ENCODE measurements around a stretch of chr22.

DNA sequence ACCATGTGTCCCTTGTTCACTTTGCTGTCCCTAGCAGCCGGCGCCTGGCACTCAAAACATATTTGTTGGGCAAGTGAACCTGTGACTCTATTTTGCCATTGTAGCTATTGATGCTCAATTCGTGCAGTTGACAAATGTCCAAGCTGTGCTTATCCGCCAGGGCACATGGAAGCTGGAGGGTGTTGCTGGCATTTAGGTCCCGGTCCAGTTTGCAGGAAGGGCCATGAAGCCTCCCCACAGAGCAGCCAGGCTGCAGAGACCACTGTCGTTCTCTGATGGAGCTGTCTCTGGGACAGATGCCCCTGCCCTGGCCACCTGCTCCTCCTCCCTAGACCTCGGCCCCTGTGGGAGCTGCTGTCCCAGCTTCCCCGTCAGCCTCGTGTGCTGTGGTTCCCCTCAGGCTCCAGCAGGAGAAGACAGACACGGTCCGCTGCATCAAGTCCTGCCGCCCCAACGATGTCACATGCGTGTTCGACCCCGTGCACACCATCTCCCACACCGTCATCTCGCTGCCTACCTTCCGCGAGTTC, 71.5 kb downstream of the FBLN1 start:
- PRO-cap, result no peak

DNA sequence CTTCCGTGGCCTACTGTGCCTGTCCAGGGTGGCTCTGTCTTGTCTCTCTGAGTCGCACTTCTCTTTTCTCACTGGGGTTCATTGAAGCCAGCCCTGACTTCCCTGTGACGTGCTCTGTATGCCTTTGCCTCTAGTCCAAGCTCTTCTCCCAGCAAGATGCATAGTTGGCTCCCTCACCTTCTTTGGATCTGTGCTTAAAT, 11.6 kb downstream of the ATXN10 start:
- PRO-cap, result no peak

DNA sequence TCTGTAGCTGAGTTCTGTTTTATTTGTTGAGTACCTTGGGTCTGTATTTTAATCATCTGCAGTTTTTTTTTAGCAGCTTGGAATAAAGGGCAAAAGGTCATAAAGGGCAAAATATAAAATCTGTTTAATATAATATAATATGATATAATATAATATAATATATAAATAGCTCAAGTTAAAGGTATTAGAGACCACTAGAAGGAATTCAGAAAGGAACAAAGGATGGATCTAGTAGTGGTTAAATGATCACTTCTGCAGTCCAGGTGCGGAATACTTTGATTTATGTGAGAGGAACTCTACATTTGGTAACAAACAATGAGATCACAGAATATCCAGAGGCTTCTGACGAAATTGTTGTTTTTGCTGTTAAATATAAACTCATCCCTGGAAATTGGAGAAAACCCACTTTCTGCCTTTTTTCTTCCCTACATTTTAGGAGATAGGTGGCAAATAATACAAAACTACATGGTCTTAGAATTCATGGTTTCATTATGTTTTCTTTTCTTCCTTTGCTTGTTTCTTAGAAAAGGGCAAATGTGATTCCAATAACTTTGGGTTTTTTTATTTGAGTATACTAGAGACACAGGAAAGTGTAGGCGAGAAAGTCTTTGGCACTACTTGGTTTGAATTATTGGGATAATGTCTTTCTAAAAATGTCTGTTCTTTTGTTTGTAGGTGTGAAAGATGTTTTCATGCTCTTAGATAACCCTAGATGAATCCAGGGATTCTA, 36.0 kb downstream of the ATXN10 start:
- PRO-cap, result no peak

DNA sequence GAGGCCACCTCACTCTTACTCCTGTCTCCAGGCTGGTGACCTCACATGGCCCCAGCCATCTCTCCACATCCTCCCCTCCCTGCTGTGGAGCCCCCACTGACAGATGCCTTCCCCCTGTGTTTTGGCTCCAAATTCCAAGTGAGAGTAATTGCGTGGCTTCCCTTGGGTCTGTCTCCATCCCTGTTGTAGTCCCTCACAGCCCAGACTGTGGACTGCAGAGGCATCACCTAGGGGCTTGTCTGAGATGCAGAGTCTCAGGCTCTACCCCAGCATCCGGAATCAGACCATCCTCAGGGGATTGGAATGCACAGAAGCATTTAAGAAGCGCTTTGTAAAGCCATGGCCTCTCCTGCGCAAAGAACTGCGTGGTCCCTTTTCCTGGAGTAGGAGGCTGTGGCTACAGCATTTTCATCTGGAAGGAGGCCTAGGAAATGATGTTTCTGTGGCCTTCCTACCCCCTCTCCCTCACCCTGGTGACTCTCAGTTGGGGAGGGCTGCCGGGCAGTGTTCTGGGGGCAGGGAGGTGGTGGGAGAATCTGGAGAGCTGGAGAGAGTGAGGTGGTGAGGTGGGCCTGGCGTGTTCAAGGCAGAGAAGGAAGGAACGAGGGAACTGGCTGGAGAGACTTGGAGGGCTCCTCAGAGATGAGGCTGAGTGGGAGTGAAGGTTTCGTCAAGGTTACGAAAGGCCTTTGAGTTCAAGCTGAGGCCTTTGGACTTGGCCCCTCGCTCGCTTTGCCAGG, 91.2 kb downstream of the ATXN10 start:
- PRO-cap, result no peak

GRCh38 chr22:45912031-45912533, 64.9 kb downstream of the WNT7B start:
- PRO-cap, result no peak

DNA sequence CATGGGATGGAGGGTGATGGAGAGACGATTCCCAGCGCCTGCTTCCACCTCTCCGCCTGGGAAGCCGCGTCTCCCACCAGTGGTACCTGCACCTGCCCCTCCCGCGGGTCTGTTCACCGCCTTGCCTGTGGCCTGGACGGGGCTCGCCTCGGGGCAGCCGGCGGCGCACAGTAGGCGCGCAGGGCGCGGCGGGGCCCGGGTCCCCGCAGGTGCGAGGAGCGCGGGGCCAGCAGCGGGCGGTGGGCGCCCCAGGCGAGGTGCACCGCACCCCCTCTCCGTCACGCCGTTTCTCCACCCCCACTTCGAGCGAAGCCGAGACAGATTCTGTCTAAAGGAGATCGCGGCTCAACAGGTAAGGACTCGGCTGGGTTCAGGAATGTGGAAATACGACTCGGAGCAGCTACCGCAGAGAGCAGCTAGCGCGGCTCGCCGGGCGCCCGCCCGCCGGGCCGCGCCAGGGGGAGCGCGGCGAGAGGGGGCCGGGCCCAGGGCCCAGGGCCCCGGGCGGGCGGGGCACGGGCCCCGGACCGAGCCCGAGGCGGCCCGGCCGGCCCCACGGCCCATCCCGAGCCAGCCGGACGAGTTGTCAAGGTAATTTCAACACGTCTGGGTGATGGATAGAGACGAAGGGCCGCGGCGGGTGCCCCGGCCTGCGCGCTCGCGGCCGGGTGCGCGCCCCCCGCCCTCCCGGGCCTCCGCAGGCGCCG, 1.2 kb downstream of the WNT7B start:
- PRO-cap, result no peak

- PRO-cap, result no peak
Measured at GRCh38 chr22:46007402-46007716, 30.4 kb upstream of the WNT7B start.

GRCh38 chr22:46044263-46044453, 67.2 kb upstream of the WNT7B start:
- PRO-cap, result no peak

- PRO-cap, result no peak
Measured at GRCh38 chr22:46063864-46064266, 86.5 kb upstream of the PPARA start.

- PRO-cap, result no peak
Measured at GRCh38 chr22:46079470-46079732, 70.9 kb upstream of the PPARA start.

DNA sequence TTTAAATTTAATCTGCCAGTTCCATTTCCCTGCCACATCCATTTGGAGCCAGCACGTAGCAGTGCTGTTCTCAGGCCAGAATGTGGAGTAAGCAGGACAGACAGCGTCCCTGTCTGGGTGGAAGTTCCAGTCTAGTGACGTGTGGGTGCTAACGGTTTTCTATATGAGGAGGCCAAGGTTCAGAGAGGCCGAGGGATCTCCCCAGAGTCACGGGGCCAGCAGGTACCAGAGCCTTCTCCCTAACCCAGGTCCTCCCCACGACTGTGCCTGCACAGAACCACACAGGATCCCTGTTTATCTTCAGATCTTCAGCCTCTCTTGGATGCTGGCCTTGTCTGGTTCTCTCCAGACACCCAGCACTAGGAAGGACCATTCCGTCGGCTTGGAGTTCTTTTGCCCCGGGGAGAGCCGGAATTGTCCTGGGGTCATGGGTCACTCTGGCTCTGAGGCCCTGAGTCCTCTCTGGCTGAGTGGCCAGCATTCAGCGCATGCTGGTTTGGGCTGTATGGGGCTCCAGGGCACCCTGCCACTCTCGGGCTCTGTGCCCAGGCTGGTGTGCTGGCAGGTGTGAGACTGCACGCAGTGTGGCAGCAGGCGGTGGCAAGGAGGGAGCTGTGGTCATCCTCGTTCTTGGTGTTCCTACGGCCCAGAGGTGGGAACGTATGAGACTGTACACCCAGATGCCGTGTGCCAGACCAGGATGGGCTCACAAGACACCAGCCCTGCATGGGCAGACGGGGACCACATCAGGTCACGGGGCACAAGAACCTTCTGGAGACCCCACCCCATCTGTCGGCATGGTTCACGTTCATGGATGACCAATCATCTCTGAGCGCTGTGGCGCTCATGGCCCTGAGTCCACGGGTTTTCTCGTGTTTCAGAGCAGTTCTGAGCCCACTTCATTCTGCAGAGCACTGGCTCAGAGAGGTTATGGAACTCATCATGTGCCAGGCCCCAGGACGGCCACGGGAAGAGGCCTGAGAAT, 63.4 kb upstream of the PPARA start:
- PRO-cap, result unidirectional peak, minus-strand start at position 82 of the sequence

DNA sequence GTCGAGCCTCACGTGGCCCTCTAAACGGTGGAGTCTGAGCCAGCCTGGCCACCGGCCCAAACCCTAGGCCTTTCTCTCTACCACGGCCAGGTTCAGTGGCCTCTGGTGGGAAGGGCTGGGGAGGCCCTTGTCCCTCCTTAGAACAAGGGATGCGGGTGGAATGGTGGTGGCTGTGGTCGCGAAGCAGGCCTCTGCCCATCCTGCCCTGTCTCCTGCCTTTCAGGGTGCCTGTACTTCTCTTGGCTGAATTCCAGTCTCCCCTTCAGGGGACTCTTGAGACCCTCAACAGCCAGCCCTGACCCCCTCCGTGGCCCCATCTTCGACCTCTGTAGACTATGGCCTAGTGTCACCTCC, 59.9 kb upstream of the PPARA start:
- PRO-cap, result no peak

GRCh38 chr22:46099005-46099864, 51.1 kb upstream of the PPARA start:
- PRO-cap, result no peak

DNA sequence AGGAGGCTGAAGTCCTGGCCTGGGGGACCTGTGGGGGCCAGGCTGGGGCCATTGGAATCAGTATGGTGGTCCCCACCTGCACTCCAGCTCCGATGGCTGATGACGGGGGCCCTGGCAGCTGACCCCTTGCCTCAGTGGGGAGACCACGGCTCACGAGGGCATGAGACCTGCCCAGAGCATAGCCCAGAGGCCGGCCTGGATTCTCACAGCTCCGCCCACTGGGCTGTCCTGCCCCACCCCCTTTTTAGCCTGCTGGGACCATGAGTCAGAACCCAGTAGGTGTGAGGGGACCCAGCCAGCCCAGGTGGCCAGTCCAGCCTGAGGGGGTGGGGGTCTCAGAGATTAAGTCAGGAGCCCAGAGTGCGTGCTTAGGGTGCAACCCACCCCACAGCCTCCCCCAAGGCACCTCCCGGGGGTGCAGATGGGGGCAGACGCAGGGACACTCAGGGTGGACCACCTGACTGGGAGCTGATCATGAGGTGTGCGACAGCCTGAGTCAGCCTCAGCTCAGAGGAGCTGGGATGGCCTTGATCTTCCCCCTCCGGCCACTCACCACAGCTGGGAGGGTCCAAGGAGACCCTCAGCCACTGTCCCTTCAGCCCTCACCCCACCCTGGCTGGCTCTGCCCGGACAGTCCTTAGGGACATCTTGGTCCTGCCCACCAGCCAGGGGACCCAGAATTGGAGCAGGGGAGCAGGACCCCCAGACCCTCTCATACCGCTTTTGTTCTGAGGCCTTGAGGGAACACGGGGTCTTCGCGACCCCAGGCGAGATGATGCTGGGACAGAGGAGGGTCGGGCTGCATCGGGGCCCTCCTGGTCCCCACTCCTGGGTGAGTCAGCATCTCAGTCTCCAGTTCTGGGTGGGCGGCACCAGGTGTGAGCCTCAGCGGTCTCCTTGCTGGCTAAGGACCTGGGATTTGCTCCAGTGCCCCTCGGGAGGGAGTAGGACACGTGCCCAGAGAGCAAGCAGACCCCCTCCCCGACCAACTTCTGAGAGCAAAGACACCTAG, 39.9 kb upstream of the PPARA start:
- PRO-cap, result no peak

- PRO-cap, result no peak
Measured at GRCh38 chr22:46142918-46143515, 7.3 kb upstream of the PPARA start.

DNA sequence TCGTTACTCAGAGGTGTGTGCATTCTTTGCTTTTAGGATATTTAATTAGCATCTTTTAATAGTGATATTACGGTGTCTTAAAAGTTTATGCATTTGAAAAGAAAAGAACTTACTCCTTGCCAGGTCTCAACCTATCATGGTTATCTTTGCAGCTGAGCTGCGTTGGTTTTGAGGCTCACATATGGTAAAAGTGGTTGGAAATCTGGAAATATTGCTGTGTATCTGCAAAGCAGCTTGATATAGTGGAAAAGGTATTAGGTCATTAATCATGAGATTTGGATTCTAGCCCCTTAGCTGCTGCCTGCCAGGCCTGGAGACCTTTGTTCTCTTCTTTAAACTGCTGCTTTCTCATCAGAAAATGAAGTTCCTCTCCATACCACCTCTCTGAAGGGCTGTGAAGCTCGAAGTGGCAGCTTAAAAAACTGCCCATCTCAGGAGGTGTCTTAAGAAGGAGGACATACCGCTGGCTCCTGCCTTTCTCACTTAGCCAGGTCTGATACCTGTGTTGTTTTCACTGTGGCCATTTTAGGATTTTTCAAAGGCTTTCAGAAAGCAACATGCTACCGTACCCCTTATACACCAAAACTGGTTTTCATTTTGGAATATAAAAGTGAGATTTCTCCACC, 5.7 kb downstream of the PPARA start:
- PRO-cap, result no peak

DNA sequence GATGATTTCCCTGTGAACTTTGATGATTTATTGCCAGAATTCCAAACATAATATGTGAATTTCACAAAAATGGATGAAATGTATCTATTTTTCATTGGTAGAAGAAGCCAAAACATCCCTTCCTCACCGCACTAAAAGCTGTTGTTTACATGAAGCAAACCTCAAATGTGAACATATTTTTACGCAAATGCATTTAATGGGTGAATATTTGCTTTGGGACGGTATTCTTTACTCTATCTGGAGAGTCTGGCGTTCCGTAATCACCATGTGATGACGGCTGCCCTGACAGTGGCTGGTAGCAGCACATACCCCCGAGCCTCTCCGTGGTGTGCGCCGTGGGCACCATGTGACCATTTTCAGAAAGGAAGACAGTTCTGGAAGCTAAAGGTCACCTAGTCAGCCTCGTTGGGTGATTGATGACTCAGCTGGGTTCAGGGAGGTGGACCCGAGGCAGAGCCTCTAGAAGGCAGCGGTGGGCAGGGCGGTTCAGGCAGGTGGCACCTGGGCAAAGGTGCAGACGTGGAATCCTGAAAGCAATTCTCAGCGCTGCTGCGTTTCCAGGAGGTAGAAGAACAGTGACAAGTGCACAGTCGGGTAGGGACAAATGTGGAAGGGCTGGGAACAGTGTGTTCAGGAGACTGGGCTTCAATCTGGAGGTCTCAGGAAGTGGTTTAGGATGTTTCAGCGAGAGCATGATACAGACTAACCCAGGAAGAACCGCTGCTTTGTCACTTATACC, 45.3 kb downstream of the PPARA start:
- PRO-cap, result bidirectional peak, plus-strand start at position 567 of the sequence, minus-strand start at position 357 of the sequence

DNA sequence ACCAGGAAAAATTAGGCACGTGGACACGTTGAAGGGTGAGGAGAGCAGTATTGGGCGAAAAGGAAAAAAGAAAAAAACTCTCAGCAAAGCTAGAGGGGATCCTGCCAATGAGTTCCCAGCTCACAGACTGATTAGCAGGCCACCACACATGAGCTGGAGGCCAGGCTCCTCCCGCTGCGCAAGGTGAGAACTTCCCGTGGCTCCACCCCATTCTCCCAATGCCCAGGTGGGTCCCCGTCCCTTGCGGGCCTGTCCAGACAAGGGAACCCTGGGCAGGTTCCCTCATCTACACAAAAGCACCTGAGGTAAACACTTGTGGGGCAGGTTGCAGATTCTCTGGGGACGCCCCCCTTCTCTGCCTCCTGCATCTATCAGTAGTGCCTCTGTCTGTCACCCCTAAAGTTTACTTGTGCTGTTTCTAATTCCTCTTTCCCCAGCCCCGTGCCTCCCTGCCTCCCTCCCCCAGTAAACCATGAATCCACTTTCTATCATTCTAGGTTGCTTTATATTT, 46.5 kb downstream of the CDPF1 start:
- PRO-cap, result bidirectional peak, plus-strand start at position 218 of the sequence, minus-strand start at position 129 of the sequence

GRCh38 chr22:46237712-46238287, 12.3 kb downstream of the CDPF1 start:
- PRO-cap, result no peak

DNA sequence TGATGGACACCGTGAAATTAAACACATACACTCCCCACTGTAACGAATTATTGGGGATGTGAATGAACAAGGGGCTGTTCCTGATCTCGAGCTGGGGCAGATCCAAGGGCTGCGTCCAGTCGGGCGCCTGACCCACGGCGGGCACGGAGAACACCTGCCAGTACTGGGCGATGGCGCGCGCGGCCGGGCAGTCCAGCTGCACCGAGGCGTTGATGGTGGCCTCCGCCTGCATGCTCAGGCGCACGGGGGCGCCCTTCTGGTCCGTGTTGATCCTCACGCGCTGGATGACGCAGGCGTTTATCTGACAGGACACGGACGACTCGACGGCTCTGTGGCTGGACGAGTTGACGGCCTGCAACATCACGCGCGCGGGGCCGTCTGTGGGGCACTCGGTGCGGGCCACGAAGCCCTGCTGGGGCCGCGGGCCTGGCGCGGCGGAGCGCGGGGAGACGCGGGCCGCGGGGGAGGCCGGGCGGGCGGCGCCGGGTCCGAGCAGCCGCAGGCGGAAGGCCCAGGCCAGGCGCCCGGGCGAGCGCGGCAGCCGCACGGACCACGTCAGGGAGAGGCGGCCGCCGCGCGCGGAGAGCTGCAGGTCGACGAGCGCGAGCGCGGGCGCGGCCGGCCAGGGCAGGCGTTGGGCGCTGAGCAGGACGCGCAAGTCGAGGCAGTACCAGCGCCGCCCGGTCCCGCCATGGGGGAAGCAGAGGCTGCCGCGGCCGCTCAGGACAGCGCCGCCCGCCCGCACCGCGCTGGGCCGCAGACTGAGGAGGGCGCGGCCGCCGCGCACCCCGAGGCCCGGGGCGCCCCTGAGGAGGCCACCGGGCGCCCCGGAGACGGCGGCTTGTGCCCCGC, 528 bp downstream of the PKDREJ start:
- PRO-cap, result unidirectional peak, plus-strand start at position 326 of the sequence; bidirectional peak, plus-strand start at position 757 of the sequence, minus-strand start at position 763 of the sequence